Mucosa of descending colon (tissue), 1 donor: ENCODE results near the genes BAAT and RAD23B.

DNA sequence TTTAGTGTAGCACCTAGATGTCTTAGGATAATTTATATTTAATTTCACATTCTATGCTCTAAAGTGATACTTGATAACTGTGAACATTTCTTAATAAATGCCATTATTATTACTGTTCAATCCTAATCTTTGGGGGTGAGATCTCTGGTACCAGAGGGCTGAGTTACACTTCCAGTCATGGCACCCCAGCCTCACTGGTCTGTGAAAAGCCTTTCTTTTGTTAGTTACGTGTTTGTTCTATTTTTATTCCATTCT is 19.1 kb downstream of the MSANTD3 start:
- PRO-cap: no peak

GRCh38 chr9:100669763-100670461 is 92.0 kb downstream of the CAVIN4 start:
- PRO-cap: unidirectional peak, minus-strand start at chr9:100670021

DNA sequence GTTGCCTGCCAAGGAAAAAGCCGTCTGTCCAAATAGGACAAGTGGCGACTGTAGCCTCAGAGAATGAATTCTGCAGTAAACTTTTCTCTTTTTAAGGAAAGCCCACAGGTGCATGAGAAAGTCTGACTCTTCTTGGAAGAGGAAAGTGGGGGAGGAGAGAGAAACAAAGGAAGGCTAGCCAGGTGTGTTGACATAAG is 58.5 kb downstream of the BAAT start:
- PRO-cap: no peak

GRCh38 chr9:101326623-101327074 is 58.2 kb downstream of the BAAT start:
- PRO-cap: no peak

- PRO-cap: no peak
These were observed 22.4 kb downstream of the BAAT start for GRCh38 chr9:101362200-101363084.

- PRO-cap: no peak
These were observed at the start of gene BAAT for GRCh38 chr9:101384788-101385269. TSS of gene BAAT (minus strand) at chr9:101385006.

DNA sequence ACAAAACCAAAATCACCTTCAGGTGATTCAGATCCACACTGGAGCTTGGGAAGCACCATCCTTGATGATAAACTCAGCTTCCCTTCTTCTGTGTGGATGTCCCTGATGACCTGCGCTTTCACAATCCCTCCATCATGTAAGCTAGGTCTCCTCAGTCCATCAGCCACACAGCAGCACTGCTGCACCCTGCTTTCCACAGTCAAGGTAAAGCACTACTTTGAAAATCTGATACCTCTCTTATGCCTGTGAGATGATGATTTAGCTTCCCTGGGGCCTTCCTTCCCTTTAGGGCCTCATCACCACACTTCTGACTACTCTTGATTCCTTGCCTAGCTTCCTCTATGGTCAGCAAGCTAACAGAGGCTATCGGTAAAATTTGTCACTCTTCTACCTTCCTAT is 12.7 kb downstream of the ALDOB start:
- PRO-cap: no peak

DNA sequence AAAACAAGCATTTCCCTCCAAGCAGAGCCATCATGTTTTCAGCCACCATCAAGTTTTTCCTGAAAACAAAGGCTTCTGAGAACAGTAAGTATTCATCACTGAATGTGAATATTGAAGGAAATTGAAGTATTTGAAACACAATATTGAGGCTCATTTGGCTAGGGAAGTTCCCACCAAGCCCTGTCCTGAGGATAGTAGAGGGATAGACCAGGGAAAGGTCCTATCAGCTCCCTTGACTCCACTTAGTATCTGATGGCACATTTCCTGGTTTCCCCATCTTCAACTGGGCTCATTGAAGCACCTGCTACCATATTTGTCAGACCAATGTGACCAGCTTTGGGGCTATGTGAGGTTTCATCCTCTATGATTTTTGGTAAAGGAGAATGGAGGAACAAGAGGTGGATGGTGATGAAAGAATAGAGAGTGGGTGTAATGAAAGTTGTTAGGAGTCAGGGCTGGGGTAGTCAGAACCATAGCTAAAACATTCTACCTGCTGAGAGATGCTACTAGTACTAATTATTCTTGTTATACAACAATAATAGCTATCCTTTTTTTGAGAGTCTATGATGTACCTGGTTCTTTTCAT is 1.7 kb upstream of the ALDOB start:
- PRO-cap: no peak

GRCh38 chr9:102223316-102224022 is 485.0 kb upstream of the GRIN3A start:
- PRO-cap: no peak

GRCh38 chr9:104787798-104788121 is 23.8 kb downstream of the NIPSNAP3B start:
- PRO-cap: no peak

GRCh38 chr9:104905848-104906367 is 22.0 kb downstream of the ABCA1 start:
- PRO-cap: no peak

GRCh38 chr9:104923852-104924296 is 4.1 kb downstream of the ABCA1 start:
- PRO-cap: no peak

- PRO-cap: no peak
These were observed 65.8 kb upstream of the ABCA1 start for GRCh38 chr9:104993555-104994371.

GRCh38 chr9:105065977-105066681 is 138.2 kb upstream of the ABCA1 start:
- PRO-cap: unidirectional peak, plus-strand start at chr9:105066074

- PRO-cap: no peak
These were observed 56.7 kb upstream of the SLC44A1 start for GRCh38 chr9:105187650-105188250.

- PRO-cap: no peak
These were observed 13.0 kb downstream of the SLC44A1 start for GRCh38 chr9:105257129-105258203.

- PRO-cap: no peak
These were observed 24.0 kb downstream of the FKTN start for GRCh38 chr9:105581838-105582417.

GRCh38 chr9:106864091-106864225 is 992 bp downstream of the ZNF462 start:
- PRO-cap: no peak

GRCh38 chr9:106868527-106868927 is 5.6 kb downstream of the ZNF462 start:
- PRO-cap: no peak

GRCh38 chr9:107282721-107283419 is at the start of gene RAD23B:
TSS of gene RAD23B (plus strand) at chr9:107283279.
- PRO-cap: bidirectional peak, plus-strand start at chr9:107283279, minus-strand start at chr9:107282949